ENCODE data around the gene FGF19.

DNA sequence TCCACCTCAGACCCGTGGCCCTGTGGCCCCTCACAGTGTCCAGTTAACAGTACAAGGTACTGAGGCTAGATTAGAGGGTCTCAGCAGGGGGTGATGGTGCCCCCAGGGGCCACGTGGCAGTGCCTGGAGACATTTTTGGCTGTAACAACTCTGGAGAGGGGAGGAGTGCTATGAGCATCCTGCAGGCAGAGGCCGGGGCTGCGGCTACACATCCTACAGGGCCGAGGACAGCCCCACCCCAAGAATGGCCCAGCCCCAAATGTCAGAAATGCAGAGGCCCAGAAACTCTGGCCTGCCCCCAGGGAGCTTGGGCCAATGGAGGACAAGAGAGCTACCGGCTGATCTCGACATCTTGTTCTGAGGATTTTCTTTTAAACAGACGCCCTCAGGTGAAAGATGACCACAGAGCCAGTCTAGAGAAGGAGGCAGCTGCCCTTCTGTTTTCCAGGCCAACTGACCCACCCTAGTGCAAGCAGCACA is 102.2 kb downstream of the MYEOV start:
- PRO-cap, result no peak
- RAMPAGE, long total RNA, 4 experiments, result no peak in any of the 4 experiments

DNA sequence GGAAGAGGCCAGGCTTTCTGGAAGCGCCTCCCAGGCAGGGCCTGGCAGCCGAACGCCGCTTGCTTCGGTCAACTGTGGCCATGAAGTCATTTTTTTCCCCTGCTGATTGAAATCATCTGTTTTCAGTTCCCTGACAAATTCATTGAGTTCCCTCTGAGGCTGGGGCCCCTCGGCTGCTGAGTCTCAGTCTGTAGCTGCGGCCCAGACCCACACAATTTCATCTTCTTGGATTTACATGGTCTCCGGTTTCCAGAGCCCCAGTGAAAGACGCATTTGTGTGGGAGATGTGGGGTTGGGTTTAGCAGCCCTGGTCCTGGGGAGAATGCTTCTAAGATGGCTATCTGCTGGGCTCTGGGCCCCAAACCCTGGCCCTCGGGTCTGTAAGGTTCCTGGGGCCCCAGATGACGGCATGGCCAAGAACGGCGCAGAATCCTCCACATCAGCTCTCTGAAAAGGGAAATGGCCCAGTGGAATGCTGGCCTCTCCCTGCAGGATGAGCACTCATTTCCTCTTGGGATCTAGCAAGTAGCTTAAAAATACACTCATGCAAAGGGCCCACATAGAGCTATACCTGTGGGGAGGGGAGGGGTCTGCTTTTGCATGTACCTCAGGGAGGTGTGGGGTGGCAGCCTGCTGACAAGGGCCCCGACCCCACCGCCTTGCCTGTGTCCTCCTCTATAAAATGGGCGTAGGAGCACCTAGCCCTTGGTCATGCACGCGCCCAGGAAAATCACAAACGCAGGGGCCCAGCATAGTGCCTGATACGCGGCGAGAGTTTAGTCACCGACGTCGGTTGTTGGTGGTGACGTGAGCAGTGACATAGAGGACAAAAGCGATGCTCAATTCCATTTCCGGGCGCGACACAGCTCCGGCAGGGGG is 150.0 kb downstream of the MYEOV start:
- PRO-cap, result no peak
- RAMPAGE, long total RNA, 4 experiments, result no peak in any of the 4 experiments

- PRO-cap, result bidirectional peak, plus-strand start at chr11:69465778, minus-strand start at chr11:69465606
- RAMPAGE, long total RNA, 4 experiments, result no peak in any of the 4 experiments
Observed at GRCh38 chr11:69465313-69466153, 171.6 kb downstream of the MYEOV start.

- PRO-cap, result no peak
- RAMPAGE, long total RNA, 4 experiments, result no peak in any of the 4 experiments
Observed at GRCh38 chr11:69471220-69471703, 169.7 kb upstream of the CCND1 start.

GRCh38 chr11:69479433-69479737 is 161.6 kb upstream of the CCND1 start:
- PRO-cap, result unidirectional peak, minus-strand start at chr11:69479644
- RAMPAGE, long total RNA, 4 experiments, result no peak in any of the 4 experiments

DNA sequence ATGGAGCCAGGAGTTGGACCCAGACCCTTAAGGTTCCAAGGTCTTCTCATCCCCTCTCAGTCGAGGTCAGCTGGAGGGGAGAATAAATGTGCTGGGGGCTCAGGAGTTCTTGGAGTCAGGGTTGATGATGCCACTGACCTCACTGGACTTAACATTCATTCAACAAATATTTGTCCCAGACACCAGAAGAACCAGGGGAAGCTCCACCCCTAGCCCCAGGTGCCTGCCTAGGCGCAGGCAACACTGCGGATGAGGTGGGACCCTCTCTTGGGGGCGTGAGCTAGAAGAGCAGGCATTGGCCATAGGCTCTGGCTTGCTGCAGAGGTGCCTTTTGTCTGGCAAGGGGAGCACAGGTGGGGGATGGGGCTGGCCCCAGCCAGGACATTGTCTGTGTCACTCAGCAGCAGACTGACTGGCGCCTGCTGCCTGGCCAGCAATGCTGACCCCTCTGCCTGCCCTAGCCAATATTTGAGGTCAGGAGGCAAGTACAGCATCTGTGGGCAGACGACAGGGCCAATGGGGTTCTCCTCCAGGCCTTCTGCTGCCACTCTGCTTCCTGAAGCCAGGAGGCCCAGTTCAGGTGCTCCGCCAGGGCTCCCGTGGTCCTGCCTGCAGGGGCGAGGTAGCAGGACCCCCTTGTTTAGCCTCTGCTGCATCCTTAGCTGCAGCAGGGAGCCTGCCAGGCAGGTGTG is 155.6 kb upstream of the CCND1 start:
- PRO-cap, result no peak
- RAMPAGE, long total RNA, 4 experiments, result no peak in any of the 4 experiments

DNA sequence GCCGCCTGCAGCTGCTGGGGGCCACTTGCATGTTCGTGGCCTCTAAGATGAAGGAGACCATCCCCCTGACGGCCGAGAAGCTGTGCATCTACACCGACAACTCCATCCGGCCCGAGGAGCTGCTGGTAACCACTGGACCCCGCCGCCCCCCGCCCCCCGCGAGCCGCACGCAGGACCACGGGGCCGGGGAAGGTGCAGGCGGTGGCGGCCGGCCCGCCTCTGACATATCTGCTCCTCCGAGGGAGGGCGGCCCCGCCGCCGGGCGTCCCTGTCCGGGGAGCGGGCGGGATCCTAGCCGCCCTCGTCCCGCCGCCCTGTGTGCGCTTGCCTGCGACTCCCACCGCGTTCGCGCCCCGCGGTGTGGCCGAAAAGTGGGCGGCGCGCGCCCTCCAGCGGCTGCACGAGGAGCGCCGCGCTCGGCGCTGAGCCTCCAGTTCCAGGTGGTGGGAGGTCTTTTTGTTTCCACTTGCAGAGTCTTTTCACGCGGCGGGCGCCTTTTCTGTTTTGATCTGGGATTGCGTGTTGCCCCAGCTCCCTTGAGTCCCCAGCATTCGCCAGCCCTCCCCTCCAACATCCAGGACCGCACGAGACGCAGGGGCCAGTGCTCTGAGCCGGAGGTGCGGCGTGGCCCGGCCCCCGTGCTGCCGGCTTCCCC is 2.3 kb downstream of the CCND1 start:
- PRO-cap, result bidirectional peak, plus-strand start at position 295 of the sequence, minus-strand start at position 316 of the sequence
- RAMPAGE, long total RNA, 4 experiments, result no peak in any of the 4 experiments

GRCh38 chr11:69651089-69652182 is 10.5 kb downstream of the CCND1 start:
- PRO-cap, result no peak
- RAMPAGE, long total RNA, 4 experiments, result no peak in any of the 4 experiments

- PRO-cap, result no peak
- RAMPAGE, long total RNA, 4 experiments, result no peak in any of the 4 experiments
Observed at GRCh38 chr11:69667899-69668780, 7.0 kb downstream of the LTO1 start.

DNA sequence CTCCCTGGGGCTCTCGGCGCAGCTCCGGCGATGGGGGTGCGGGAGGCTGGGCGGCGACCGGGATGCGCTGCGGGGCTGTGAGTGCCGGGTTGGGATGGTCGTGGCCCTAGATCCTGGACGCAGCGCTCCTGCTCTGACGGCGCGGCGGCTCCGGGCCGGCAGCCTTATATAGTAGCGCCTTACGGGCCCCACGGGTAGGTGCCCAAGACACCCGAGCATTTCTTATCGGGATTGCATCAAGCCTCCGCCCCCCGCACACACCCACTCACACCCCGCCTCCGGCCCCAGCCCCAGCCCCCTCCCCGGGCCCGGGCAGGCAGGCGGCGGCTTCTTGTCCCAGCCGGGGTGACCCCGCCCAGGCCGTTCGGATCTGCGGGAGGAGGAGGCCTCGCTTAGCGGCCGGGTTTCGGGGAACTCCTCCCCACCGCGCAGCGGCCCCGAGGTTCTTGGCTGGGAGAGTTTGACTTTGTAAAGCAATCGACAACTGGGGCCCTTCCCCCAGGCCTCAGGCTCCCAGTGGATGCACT is at the start of gene FGF19:
TSS of gene FGF19 (minus strand) at position 141 of the 527 bp plus-strand sequence.
- PRO-cap, result no peak
- RAMPAGE, long total RNA, 4 experiments, result no peak in any of the 4 experiments

GRCh38 chr11:69774217-69774849 is 808 bp downstream of the FGF4 start:
- PRO-cap, result no peak
- RAMPAGE, long total RNA, 4 experiments, result no peak in any of the 4 experiments

DNA sequence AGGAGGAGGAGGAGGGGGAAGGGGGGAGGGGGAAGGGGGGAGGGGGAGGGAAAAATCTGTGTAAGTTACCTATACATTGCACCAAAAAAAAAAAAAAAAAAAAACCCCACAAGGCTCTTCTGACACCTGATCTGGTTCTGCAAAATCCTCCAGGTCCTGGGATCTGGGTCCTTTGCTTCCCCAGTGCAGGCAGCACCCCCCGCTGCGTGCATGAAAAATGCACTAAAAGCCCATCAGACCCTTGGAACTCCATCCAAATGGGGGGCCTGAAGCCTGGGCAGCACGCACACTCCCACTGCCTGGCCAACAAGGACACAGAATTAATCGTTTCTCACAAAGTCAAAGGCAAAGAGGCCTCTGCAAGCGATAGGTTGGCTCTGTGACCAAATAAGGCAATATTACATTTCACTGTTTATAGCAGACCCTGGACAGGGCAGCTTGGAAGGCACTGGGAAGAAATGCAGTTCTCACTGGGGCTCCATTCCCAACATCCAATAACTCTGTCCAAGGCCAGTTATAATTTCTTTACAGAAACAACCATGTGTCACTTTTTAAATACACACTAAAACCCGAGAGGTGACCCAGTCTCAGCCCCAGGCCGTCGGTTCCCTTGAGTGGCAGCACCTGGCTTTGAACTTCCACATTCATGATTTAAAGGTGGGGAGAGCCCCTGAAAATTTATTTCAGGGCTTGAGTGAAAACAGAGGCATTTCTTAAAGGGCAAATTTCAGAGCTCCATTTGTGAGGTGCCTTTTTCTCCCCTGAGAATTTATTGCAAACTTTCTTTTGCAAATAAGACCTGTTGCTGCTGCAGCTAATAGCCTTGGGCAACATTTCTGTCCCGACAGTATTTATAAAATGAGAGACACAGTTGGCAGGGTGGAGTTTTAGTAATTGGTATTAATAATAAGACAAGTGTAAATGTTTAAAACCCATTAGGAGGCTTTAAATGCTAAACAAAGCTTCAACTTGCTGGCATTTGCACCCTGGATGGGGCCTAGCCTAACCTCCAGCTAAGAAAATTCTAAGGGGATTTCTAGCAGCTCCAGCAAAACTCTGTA is 114.4 kb upstream of the ANO1 start:
- PRO-cap, result no peak
- RAMPAGE, long total RNA, 4 experiments, result no peak in any of the 4 experiments

GRCh38 chr11:69979123-69980360 is 98.6 kb upstream of the ANO1 start:
- PRO-cap, result no peak
- RAMPAGE, long total RNA, 4 experiments, result no peak in any of the 4 experiments

DNA sequence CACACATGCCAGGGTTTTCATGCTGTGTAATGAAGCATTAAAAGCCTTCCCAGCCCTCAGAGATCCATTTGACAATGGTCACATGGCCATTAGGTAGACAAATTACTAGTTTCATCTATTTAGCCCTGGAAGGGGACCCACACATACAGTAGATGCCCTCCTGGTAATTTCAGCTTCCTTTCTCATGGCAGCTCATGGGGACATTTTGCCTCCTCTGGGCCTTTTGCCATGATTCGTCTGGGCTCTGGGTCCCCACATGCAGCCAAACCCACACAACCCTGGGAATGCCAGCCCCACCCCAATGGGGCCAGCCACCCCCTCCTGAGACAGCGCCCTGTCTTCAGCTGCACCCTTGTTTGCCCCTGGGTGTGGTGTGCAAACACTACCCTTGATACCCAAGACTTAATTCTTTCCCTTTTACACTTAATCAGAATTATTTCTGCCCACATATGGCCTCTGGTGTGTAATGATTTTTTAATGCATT is 85.2 kb upstream of the ANO1 start:
- PRO-cap, result unidirectional peak, minus-strand start at position 239 of the sequence
- RAMPAGE, long total RNA, 4 experiments, result no peak in any of the 4 experiments

- PRO-cap, result no peak
- RAMPAGE, long total RNA, 4 experiments, result no peak in any of the 4 experiments
Observed at GRCh38 chr11:70072235-70072729, 5.8 kb upstream of the ANO1 start.

- PRO-cap, result no peak
- RAMPAGE, long total RNA, 4 experiments, result no peak in any of the 4 experiments
Observed at GRCh38 chr11:70080589-70081130, 2.5 kb downstream of the ANO1 start.

- PRO-cap, result unidirectional peak, minus-strand start at chr11:70271109; bidirectional peak, plus-strand start at chr11:70271656, minus-strand start at chr11:70271476
- RAMPAGE, long total RNA, 4 experiments, result no peak in any of the 4 experiments
Observed at GRCh38 chr11:70270960-70271733, 657 bp downstream of the PPFIA1 start.

DNA sequence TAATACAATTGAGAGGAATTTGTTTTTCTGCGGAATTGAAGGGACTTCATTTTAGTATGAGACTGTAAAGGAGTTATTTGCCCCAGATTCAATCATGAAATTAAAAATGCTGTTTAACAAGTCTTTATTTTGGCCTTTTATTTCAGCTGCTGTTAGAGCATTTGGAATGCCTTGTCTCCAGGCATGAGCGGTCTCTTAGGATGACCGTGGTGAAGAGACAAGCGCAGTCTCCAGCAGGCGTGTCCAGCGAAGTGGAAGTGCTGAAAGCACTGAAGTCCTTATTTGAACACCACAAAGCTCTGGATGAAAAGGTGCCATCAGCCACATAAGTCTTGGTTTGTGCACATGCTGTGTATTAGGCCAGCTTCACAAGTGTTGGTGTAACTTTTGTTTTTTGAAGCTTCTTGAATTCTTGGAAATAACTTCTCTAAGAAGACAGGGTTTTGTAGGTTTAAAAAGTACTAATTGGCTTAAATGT is 54.2 kb downstream of the PPFIA1 start:
- PRO-cap, result no peak
- RAMPAGE, long total RNA, 4 experiments, result start-site peak on the plus strand in 2 of 4 experiments, centred at positions 216 to 220 of the sequence, 20 to 27 reads per replicate

DNA sequence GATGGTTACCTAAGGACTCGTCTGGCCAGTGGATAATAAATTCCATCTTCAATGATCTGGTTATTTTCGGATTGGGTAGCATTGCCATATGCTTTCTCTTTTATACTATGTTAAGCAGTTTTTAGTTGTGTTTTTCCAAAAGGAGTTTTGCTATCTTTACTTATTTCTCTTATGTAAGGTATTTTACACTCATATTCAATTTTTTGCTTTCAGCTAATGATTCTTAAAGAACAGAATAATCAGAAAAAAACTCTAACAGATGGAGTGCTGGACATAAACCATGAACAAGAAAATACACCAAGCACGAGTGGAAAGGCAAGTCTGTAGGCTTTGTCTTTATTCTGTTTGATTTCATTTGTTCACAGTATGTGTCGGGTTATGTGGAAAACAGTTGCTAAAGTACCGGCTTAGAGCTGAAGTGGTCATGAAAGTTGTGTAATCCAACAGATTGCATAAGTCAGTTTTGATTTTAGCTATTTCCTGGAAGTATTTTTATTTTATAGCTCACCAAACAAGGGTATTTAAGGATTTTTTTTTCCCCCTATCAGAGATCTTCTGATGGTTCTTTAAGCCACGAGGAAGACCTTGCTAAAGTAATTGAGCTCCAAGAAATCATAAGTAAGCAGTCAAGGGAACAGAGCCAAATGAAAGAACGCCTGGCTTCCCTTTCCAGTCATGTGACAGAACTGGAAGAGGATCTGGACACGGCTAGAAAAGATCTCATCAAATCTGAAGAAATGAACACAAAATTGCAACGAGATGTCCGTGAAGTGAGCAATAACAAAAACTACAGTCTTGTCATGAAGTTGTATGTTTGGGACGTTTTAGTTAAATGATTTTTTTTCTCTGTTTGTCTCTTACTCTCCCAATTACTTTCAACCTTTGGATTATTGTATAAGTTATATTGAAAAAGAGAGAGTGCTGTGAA is 55.8 kb downstream of the PPFIA1 start:
- PRO-cap, result no peak
- RAMPAGE, long total RNA, 4 experiments, result start-site peak on the plus strand in 1 of 4 experiments, centred at position 602 of the sequence, 21 reads per replicate

GRCh38 chr11:70381805-70382951 is 16.2 kb upstream of the CTTN start:
- PRO-cap, result no peak
- RAMPAGE, long total RNA, 4 experiments, result no peak in any of the 4 experiments

Data from transverse colon (tissue), 4 donors.